ENCODE results near the genes SLC6A15 and LUM.

- PRO-cap, result no peak
Measured at GRCh38 chr12:84508359-84508720, 404.3 kb downstream of the SLC6A15 start.

- PRO-cap, result no peak
Measured at GRCh38 chr12:84912495-84912952, at the start of gene SLC6A15. Gene SLC6A15, minus strand, starts transcription at chr12:84912799.

DNA sequence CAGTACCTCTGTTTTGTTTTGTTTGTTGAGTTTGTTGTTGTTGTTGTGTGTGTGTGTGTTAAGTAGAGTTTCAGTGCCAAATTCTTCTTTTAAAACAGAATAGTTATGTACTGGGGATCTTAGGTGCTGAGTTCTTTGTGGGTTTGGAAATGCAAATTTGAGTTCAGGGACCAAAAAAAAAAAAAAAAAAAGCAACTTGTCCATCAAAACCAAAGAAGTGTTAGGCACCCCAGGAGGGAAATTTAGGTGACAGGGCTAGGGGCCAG, 53.0 kb downstream of the TSPAN19 start:
- PRO-cap, result no peak

DNA sequence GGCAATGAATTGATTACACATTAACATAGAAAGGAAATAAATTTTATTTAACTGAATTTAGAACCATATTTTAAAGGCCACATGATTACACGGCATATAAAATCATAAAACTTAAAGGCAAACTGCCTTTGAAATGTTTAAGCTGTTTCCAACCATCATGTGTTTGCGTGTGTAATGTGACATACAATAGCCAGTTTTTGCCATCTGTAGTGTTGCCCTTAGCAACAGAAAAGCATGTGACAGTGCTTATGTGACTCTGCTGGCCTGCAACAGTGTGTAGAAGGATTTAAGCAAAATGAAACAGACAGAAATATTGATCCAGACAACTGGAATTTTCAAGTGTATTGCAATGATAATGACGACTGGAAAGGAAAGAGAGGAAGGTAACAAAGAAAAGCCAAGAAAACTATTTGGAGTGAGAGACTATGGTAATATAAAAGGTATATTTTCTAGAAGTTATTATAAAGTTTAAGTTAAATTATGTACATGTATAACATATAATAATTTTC, 49.5 kb downstream of the TSPAN19 start:
- PRO-cap, result no peak

DNA sequence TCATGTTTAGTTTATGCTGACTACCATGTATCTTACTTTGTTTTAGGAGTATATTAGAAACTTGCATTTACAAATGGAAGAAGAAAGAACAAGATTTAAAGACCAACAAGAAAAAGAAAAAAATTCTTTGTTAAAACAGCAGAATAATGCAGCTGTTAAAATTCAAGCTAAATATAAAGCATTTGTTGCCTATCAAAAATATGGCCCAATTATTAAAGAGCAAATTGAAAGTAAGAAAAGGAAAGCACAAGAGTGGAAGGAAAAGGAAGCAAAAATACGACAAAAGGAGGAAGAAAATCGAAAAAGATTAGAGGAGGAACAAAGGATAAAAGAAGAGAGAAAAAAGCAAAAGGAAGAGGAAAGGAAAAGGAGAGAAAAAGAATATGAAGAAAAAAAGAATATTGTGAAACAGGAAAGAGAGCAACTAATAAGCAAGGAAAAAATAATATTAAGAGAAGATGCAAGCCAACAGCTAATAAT, 19.4 kb downstream of the LRRIQ1 start:
- PRO-cap, result no peak

GRCh38 chr12:85834335-85834710, 1.9 kb downstream of the RASSF9 start:
- PRO-cap, result no peak

DNA sequence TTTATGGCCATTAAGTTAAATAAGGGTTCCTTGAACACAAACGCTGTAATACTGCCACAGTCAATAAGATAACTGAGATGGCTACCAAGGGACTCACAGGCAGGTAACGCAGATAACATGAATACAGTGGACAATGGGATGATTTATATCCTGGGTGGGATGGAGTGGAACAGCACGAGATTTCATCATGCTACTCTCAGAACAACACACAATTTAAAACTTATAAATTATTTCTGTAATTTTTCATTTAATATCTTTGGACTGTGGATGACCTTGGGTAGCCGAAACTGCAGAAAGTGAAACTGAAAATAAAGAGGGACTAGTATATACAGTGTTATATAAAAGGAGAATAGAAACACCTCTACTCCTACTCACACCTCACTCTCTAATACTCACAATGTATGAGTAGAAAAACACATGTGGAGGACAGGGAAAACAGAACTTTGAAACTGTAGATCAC, 367.3 kb downstream of the C12orf50 start:
- PRO-cap, result no peak

DNA sequence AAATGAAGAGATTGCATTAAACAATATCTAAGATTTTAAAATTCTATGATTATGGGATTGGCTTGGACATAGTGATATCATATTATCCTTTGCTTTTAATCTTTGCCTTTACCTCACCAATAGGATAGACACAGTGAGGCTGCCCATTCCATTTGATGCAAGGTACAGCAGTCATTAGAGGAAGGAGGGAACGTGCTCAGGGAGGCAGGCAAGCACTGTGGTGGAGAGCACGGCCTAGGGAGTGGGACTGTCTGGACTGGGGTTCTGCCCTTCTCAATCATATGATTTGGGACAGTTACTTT, 154.9 kb downstream of the KITLG start:
- PRO-cap, result no peak

- PRO-cap, result no peak
Measured at GRCh38 chr12:88499891-88500345, 80.4 kb downstream of the KITLG start.

- PRO-cap, result no peak
Measured at GRCh38 chr12:88925840-88926039, 345.5 kb upstream of the KITLG start.

GRCh38 chr12:89169284-89169864, 182.9 kb downstream of the DUSP6 start:
- PRO-cap, result no peak

DNA sequence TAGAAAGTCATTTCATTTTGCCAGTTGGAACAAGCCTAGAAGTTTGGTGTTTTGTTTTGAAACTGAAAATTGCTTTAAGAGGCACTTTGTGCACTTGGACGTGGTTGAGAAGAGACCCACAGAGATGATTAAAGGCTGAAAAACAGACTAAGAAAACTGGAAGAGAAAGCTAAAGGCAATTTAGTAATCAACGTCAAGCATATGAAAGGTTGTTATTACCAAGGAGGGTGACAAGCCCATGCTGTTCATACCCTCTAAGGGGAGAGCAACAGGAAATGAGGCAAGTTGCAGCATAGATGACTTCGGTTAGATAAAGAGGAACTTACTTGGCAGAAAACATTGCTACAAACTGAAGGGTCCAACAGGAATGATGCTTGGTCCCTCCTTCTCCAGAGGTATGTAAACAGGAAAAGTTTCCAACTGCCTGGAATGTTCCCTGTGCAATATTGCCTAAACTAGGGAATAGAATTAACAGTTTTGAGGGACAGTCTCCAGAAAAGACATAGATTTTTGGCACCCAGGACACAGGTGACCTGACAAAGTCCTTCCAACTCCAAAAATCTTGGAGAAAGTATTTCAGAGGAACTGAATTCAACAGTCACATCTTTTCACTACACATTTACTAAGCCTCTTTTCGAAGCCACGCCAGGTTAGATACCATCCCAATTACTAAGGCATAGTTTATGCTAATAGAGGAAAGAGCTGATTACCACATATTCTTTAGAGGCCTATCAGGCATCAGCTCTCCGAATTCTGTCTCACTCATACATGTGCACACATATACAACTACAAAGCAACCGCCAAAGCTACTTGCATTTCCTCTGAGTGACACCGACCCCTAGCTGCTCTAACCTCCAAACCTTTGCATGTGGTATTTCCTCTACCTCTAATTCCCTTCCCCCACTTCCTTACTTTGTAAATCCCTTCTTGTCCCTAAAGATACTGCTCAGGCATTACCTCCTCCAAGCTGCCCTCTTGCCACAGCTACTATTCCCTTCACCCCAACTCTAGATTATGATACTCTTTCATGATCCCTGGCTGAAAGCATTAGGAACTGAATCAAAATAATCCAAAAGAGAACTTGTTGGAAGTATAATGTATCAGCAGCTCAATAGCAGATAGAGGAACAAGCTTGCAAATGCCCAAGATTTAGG, 107.4 kb downstream of the DUSP6 start:
- PRO-cap, result no peak

- PRO-cap, result no peak
Measured at GRCh38 chr12:89390568-89391055, 38.3 kb upstream of the DUSP6 start.

DNA sequence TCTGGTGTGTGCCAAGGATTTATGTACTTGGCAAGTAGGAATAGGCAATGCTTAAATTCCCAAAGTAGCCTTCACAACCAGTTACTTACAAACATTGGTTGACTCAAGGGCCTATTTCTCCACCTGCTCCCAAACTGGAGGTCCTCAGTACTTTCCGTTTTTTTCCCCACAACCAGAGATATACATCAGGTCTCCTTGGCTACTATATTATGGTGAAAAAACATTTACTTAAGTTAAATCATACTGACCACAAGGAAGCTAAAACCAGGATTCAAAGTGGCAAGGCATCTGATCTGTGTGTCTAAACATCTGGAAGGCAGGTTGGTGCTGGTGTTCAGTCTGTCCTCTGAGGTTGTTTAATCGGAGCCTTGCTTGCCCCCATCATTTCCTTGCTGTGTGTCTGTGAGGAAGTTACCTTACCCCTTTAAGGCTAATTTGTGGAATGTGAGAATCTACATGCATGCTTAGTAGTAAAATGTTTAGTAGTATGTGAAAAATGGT, 75.7 kb downstream of the GALNT4 start:
- PRO-cap, result no peak

GRCh38 chr12:89614852-89615632, 89.2 kb upstream of the POC1B start:
- PRO-cap, result no peak

DNA sequence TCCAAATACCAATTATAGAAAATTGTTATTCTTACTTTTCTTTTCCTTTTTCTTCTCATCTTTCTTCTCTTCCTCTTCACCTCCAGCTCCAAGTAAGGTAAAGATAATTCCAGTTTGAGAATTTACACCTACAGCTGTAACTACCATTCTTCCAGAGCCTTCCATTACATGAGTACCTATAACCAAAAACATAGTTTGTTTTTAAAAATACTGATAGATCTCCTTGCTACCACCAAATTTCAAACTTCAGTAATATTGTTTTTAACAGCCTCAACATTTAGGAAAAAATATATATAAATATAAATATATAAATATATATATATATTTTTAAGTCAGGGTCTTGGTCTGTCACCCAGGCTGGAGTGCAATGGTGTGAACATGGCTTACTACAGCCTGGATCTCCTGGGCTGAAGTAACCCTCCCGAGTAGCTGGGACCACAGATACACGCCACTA, 78.1 kb downstream of the ATP2B1 start:
- PRO-cap, result no peak

- PRO-cap, result no peak
Measured at GRCh38 chr12:89949662-89950350, 241.2 kb upstream of the ATP2B1 start.

- PRO-cap, result bidirectional peak, plus-strand start at chr12:89951462, minus-strand start at chr12:89951343
Measured at GRCh38 chr12:89951246-89951608, 242.6 kb upstream of the ATP2B1 start.

GRCh38 chr12:90849418-90849694, 105.6 kb downstream of the CCER1 start:
- PRO-cap, result no peak

GRCh38 chr12:91111321-91111749, at the start of gene LUM:
Gene LUM, minus strand, starts transcription at chr12:91111494.
- PRO-cap, result bidirectional peak, plus-strand start at chr12:91111581, minus-strand start at chr12:91111494